ENCODE measurements around a stretch of chr5.

- PRO-cap = no peak
Measured at GRCh38 chr5:66101056-66101680, 42.9 kb upstream of the SREK1 start.

DNA sequence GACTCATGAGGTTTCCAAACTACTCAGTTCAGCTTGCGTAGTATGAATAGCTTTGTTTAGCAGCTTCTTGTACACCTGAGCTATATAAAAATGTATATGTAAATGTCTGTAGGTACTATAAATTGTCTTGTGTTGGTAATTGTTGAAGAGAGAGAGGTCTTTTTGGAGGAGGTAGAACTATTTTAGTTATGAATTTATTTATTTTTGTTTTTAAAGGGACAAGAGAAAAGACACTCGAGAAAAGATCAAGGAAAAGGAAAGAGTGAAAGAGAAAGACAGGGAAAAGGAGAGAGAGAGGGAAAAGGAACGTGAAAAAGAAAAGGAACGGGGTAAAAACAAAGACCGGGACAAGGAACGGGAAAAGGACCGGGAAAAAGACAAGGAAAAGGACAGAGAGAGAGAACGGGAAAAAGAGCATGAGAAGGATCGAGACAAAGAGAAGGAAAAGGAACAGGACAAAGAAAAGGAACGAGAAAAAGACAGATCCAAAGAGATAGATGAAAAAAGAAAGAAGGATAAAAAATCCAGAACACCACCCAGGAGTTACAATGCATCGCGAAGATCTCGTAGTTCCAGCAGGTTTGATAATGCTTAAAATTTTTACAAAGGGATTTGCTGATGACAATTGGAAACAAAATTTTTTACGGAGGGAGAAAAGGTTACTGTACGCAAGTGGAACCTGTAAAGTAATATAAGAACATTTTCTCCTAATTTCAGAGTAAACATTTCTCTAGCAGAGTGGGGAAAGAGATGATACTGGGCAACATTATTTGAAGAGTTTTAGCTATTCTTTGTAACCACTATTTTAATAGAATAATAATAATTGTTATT, 26.5 kb downstream of the SREK1 start:
- PRO-cap = no peak

GRCh38 chr5:66208059-66208364, 63.9 kb downstream of the SREK1 start:
- PRO-cap = no peak

DNA sequence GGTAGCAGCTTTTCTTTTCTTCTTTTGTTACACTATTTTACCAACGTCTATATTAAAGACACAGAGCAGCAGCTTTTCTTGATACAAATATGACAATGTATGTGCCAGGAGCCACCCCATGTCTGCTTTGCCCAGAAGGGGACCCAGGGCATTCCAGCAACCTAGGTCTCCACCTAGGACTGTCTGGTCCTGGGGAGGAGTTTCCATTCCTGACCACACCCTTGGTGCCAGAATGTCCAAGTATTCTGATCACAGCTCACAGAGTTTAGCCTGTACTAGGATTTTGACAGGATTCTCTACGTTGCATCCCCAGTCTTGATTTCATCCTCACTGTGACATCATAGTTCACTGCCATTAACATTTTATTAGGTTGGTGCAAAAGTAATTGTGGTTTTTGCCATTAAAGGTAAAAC, 224.7 kb downstream of the SREK1 start:
- PRO-cap = no peak

GRCh38 chr5:66438653-66439268, 157.4 kb upstream of the MAST4 start:
- PRO-cap = no peak

DNA sequence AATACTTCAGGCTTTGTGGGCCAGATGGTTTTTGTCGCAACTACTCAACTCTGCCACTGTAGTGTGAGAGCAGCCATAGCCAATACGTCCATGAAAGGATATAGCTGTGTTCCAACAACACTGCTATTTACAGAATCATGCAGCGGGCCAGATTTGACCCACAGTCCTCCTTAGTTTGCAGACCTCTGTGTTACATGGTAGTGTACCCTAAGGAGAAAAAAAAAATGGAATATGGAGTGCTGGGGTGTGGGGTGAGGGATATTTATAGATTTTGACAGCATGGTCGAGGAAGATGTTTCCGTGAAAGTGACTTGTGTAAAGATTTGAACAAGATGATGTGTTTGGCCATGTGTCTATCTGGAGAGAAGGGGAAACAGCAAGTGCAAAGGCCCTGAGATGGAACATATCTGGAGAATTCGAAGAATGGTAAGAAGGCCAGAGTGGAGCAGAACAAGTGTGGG, 25.7 kb downstream of the MAST4 start:
- PRO-cap = no peak

DNA sequence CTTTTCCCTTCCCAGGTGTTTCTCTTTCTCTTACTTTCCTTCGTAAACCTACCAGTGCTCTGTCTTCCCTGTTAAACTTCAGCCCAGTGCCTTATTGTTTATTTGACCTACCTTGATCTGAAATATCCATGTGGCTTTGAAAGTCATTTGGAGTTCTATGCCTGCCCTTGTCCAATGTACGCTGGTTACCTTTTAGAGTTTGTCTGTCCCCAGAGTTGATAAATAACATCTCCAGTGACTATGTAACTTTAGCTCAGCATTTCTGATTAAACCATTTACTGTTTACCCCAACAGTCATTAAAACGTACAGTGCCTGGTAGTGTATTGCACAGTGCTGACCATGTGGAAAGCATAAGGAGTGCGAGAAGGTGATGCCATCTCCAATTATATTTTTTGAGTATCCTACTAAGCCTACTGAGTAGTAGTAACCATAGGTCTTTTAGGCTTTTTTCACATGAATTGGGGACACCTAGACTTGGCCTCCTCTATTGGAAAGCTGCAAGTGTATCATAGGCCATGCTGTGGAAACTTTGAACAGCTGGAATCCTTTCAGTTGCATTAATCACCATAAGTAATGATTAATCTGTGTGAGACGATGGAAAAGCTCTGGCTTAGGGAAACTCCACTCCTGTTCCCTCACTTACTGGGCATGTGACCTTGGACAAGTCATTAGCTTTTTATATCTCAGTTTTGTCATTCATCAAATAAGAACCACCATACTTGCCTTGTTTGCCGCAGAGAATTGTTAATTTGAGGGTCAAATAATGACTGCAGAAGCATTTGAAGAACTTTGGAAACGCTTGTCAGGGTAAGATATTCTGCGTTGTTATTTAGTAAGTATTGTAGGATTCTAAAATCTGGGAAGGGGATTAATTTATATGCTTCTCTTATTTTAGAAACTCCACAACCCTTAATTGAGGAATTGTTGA, 93.5 kb downstream of the MAST4 start:
- PRO-cap = no peak

DNA sequence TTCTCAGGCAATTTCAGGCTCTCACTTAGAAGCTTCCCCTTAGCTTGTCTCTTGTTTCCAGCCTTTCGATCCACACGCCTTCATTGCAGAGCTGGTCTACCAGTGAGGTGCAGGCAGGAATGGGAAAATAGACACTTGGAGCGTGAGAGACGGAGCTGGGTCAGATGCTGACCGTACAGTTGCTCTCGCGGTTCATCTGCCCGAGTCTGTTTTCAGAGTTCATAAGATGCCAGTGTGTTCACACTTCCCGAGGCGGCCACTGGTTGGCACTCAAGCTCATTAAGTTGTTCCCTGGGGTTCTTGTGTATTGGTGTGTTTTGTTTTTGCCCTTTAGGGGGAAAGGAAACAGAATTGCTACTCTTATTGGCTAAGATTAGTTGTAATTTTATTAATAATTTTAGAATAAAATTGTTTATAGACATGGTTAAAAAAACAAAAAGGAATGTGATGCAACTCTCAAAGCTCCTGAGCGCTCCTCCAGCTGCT, 145.9 kb downstream of the MAST4 start:
- PRO-cap = no peak

- PRO-cap = no peak
Measured at GRCh38 chr5:67156238-67156730, 40.3 kb downstream of the CD180 start.

GRCh38 chr5:67188913-67189588, 7.5 kb downstream of the CD180 start:
- PRO-cap = no peak

DNA sequence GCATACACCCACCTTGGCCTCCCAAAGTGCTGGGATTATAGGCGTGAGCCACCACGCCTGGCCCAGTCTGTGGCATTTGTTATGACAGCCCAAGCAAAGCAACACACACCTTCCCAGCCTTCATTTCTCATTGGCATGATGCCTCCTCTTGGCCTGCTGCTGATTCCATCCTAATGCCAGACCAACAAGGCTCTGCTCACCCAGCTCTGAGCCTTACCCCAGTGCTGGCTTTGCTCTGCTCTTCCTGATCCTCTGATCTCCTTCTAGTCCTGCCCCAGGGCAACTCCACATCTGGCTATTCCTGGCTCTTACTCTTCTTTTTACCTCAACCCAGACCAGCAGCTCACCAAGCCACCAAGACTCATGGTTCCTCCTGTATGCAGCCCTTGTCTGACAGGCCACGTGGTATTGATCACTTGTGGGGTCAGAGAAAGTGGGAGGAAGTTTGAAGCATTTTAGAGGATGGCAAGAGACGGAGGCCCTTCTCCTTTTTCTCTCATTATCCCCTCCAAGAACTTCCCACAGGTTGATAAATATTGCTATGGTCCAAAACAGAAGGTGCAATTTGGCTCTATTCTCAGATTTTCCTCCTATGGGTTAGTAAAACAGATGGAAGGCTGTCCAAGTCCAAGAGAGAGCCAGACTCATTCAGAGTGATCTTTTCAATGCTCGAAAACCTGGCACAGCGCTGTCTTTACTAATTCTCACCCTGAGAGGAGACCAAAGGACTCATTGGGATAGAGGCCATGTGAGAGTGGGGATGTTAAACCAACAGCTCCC, 955 bp downstream of the CD180 start:
- PRO-cap = no peak

DNA sequence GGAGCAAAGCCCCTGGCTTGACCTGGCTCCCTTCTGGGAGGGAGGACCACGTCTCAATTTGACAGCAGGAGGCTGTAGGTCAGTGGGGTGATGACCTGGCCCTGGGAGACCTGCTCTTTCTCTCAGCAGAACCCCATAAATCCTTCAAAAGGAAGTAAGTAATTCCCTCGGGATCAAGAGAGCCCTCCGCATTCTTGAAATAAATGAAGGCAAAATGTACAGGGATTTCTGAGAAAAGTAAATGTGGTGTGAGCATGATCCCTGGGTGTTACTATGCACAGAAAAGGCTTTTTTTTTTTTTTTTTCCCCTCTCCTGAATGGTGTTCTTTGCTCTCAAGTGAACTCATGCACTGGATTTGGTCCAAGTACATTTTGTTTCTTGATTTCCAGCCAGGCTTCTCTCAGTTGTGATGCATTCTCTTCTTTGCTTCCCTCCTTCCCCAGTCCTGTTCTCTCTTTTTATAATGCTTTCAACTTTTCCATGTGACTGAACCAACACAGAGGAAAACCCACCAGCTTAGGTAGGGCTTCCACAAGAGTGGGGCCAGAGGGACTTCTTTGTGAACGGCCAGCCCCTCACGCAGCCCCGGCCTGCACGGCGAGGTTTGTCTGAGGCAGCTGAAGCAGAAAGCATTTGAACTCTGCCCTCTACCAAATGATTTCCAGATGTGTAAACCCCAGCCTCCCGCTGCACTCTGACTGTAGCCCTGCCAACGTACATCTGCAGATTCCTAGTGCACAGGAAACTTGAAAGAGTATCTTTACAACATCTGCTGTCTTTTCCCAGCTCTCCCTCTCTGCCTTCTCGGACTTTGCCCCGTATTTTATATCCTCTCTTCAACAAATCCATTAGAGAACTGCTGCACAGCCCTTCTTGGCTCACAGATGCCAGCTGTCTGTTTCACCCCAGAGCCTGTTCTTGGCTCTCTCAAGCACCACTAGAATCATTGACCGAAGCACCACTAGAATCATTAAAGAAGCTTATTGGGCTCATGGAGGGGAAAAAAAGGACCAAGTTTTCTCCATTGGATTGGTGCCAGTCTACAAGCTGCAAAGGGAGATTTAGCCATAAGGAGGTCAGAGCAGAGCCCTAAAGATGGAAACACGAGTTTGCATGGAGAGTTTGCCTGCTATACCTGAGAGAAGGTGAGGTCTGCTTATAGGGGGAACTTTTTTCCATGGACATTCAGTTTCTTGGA, 71.8 kb upstream of the CD180 start:
- PRO-cap = no peak

DNA sequence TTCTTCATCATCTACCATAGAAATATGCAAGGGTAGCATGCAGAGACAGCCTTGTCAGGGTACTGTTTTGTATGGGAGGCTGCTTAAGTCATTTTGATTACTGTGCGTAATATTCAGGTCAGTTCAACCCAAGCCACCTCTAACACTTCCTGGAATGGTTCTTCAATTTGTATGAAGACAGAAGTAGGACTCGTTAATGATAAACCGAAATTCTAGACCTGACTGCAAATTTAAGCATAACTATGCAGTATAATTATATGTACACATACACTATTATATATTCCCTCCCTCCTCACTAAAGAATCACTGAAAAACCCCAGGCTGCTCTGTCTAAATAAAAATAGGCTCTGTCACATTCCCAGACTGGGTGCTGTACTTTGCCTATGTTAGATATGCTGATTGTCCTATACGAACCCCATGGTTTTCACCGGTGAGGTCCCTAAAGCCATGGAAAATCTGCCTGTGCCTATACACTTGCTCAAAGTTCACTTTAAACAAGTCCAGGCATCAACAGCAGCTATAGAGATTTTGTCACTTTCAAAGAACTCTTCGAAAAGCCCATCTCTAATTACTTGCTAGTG, 352.1 kb upstream of the CD180 start:
- PRO-cap = no peak

DNA sequence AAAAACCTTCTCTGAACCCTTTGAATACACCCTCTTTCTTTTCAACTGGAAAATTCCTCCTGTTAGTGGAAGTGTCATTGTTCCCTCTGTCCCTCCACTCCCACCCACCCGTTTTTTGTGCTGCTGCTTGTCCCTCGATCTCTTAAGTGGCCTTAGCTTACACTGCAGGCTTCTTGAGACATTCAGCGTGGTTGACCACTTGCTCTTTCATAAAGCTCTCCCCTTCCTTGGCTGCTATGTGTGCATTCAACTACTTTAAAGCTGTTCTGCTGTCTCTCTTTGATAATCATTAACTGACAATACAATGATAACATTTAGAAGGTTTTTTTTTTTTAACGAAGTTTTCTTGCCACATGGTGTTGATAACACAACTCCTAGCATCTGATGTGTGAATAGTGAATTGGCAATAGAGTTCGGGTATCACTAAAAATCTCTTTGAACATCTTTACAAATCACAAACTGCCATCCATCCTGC, 409.1 kb upstream of the CD180 start:
- PRO-cap = no peak

GRCh38 chr5:67795851-67796558, 419.6 kb upstream of the PIK3R1 start:
- PRO-cap = no peak

- PRO-cap = no peak
Measured at GRCh38 chr5:67806636-67807102, 408.9 kb upstream of the PIK3R1 start.

DNA sequence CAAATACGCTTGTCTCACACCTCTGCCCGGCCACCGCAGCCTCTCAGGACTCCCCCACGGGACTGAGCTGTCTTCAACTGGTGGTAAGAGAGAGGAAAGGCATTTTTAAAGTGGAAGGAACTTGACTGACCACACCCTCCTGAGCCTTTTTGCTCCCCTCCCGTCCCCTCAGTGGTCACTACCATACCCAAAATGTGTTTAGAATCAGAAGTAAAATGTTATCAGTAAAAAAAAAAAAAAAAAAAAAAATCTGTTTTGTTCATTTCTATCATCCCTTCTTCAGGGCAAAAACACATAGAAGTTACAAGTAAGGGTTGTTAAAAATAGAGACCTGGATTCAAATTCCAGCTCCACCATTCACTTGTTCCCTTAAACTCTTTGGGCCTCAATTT, 174.1 kb upstream of the PIK3R1 start:
- PRO-cap = no peak

GRCh38 chr5:68130122-68130609, 85.4 kb upstream of the PIK3R1 start:
- PRO-cap = no peak

DNA sequence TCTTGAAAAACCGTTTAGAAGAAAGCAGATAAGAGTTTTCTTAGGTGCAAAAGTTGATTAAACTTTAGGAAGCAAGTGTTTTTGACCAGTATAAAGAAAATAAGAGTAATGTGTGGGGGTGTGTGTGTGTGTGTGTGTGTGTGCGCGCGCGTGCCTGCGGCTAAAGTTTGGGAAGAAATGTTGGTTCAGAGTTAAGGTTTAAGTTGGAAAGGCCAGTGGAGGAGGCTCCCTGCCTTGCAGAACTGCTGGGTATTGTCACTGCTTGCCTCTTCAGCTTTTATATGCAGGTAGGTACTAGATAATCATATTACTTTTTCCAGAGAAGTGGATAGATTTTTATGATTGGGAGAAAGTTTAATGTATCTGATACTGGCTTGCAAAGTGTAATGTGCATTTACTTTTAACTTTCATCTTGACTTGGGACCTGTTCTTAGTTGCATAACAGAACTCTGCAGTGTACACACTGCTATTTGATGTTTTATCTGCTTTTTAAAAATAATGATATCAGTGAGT, 2.0 kb downstream of the PIK3R1 start:
- PRO-cap = no peak

DNA sequence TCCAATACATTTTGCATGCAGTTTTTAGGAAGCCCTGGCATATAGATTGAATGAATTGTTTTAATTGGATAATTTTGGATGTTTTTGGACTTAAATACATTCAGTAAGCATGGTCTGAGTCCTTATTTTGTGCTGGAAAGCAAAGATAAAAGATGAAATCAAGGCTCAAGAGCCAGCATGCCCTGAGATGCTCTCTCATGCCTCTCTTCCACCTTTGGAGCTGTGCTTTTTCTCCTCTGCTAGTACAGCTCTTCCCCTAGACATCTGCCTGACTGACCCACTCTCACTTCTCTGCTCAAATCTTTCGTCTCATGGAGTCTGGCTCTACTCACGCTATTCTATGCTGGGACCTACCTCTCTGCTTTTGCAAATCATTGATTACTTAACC, 14.3 kb downstream of the PIK3R1 start:
- PRO-cap = no peak

All from NALM6 (cell line).